ENCODE data around the gene TESC.

- PRO-cap, 2 experiments: no peak in any of the 2 experiments
These were observed 144.3 kb downstream of the MED13L start for GRCh38 chr12:116133075-116133653.

DNA sequence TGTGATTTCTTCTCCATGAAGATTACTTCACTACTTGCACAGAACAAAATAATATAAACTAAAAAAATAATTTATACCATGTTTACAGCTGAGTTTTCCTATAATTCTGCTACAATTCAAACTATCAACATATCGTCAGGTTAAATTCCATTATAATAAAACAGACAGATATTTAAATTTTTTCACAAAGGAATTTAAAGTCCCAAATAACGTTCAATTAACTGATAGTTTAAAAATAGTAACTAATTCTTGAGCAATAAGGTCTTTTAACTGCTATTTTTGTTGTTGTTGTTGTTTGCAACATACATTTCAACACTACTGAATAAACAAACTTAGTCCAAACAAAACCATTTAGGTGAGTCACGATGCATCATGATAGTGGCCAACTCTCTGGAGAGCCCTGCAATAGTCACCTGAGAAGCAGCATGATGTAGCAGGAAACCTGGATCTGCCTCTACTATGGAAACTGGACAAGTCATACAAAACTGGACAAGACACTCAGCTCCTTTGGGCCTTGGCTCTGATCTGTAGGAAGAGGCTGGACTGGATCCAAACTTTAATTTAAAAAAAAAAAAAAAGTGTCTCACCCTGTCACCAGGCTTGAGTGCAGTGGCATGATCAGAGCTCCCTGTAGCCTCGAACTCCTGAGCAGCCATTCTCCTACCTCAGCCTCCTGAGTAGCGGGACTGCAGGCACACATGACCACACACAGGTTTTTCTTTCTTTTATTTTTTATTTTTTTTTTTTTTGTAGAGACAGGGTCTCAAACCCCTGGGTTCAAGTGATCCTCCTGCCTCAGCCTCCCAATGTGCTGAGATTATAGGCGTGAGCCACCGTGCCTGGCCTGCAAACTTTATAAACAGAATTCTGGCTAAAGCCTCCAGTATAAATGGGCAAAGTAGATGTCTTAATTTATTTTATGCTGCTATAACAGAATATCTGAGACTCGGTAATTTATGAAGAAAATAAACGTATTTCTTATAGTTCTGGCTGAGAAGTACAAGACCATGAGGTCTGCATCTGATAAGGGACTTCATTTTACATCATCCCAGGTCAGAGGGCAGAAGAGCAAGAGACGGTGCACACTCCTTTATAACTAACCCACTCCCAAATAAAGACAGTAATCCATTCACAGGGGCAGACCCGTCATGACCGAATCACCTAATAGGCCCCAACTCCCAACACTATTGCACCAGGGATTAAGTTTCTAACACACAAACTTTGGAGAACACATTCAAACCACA, 117.0 kb downstream of the MED13L start:
- PRO-cap, 2 experiments: no peak in any of the 2 experiments

- PRO-cap, 2 experiments: no peak in any of the 2 experiments
These were observed 95.3 kb downstream of the MED13L start for GRCh38 chr12:116181874-116182873.

- PRO-cap, 2 experiments: no peak in any of the 2 experiments
These were observed 55.2 kb downstream of the MED13L start for GRCh38 chr12:116222344-116222627.

DNA sequence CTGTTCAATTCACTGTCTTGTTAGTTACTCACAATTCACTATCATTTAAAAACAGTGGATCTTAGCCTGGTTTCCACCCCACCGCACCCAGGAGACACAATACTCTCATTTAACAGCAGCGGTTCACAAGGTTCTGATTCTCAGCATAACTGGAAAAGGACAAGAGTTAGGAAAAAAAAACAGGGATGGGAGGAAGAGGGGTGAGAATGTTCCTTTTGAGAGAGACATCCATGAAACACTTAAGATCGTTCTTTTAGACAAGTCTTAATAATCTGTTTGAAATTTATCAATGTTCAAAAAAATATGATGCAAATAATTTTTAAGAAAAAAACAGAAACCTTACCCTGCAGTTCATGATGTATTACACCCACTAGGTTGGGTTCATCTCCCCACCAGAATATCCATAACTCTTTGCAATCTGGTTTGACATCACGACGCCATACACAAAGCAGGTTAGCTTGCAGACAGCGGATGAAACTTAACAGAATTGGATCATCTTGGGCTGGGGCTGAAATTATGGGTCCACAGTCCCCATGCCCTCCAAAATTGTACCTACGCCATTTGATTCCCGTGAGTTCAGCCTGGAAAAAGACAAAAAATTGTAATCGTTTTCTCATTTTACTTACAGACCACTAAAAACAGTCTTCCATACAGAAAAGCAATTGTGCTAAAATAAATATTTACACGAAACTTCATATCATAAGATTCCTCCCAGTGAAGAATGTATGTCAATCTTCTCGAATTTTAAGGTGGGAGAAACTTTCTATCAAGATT, 40.2 kb downstream of the MED13L start:
- PRO-cap, 2 experiments: no peak in any of the 2 experiments

DNA sequence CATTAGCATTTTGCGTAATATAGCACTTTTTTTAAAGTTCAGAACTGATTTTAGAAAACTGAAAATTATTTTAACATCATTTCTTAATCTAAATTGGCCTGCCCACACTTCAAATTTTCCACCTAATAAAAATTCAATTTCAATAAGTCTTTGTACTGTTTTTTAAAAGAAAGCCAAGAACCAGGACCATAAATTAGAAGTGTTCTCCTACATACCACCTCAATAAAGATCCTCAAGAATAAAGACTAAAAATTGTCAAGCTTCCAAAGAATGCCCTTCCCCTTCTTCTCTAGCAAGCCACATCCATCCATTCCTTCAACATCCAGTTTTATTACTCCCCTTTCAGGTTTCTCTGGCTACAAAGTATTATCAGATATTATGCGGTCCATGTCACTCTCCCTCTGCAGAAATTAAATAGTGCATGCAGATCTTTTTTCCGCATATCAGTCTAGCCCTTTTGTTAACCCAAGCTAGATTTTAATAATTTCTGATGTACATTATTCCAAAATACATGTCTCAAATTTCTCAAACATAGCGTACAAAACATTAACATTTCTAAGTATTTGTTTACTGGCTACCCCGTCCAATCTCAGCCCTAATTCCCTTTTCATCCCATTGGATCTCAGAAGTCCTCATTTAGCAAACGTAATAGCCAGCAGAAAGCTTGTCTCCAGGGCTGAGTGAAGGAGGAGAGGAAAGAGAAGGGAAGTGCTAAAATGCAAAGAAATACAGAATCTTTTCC, 11.7 kb downstream of the MED13L start:
- PRO-cap, 2 experiments: no peak in any of the 2 experiments

DNA sequence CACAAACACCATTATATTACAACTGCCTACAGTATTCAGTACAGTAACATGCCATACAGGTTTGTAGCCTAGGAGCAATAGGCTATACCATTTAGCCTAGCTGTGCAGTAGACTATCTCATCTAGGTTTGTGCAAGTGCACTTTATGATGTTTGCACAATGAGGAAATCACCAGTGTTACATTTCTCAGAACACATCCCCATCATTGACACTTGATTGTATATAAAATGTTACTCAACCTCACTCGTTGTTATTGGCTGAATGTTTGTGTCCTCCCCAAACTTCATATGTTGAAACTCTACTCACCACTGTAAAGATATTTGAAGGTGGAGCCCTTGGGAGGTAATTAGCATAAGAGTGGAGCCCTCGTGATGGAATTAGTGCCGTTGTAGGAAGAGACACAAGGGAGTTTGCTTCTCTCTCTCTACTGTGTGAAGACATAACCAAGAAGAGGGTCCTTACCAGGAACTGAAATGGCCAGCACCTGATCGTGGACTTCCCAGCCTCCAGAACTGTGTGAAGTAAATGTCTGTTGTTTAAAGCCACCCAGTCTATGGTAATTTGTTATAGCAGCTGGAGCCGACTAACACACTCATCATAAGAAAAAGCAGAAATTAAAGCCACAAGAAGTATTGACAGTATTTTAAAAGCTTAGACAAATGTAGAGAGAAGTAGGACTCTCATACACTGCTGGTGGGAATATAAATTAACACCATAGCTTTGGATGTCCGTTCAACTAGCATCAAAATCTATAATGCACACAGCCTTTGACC, 3.3 kb upstream of the MED13L start:
- PRO-cap, 2 experiments: no peak in any of the 2 experiments

- PRO-cap, 2 experiments: peak in 2 of 2 experiments; most common plus-strand start chr12:116426667 (in 2)
These were observed 132.9 kb upstream of the MAP1LC3B2 start for GRCh38 chr12:116426173-116426871.

DNA sequence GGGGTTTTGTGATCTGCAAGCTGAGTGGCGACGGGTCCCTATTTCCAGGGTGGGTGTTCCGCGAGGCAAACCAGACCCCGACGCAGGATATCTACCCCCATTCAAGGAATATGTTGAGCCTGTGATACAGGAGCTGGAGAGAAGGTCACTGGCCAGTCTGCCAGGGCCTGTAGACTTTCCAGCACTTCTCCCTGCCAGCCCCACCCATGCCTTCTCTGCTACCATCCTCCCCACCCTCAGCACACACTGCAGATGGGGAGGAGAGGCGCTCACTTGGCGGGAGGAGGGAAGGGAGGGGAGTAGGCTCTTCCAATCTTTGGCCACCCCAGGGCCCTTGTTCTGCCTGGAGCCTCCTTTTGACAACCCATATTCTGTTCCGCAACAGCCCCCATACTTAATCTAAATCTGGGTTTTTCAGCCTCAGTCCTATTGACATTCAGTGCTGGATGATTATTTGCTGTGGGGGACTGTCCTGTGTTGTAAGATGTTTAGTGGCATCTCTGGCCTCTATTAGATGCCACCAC, 102.4 kb upstream of the MAP1LC3B2 start:
- PRO-cap, 2 experiments: no peak in any of the 2 experiments

- PRO-cap, 2 experiments: no peak in any of the 2 experiments
These were observed 21.8 kb upstream of the MAP1LC3B2 start for GRCh38 chr12:116537274-116537798.

GRCh38 chr12:116661420-116661845, 76.4 kb downstream of the SPRING1 start:
- PRO-cap, 2 experiments: no peak in any of the 2 experiments

DNA sequence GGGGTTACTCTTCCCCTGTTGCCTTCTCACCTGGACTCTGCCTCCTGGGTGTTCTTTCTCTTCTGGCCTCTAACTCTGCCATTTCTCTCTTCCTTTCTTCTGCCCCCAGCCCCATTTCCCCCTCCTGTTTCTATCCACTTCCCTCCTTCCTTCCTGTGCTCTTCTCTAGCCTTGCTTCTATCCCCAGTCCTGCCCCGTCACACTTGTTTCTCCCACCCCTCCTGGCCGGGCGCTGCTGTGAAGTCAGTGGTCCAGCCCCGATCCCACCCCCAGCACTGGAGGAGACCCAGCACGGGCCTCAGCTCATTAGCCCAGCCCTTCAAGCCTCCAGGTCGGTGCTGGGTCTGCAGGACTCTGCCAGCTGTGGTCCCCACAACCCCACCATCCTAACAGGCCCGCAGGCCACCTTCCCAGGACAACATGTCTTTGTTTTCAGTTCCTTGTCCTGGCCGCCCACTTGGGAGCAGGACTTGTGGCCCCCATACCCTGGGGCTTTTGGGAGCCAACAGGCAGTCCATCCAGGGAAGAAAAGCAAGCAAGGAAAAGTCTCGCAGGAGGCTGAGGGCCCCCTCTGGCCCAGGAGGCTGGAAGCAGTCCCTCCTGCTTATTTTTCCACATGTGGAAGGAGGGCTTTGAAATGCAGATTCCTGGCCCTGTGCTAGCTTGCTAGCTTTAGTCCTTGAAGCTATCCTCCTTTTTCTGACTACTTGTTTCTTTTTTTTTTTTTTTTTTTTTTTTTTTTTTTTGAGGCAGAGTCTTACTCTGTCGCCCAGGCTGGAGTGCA, 60.0 kb downstream of the HRK start:
- PRO-cap, 2 experiments: no peak in any of the 2 experiments

- PRO-cap, 2 experiments: no peak in any of the 2 experiments
These were observed 25.3 kb downstream of the HRK start for GRCh38 chr12:116855839-116856532.

- PRO-cap, 2 experiments: no peak in any of the 2 experiments
These were observed 89.0 kb downstream of the TESC start for GRCh38 chr12:117010001-117010802.

GRCh38 chr12:117053806-117054217, 45.4 kb downstream of the TESC start:
- PRO-cap, 2 experiments: peak in 2 of 2 experiments; most common minus-strand start chr12:117054006 (in 2)

DNA sequence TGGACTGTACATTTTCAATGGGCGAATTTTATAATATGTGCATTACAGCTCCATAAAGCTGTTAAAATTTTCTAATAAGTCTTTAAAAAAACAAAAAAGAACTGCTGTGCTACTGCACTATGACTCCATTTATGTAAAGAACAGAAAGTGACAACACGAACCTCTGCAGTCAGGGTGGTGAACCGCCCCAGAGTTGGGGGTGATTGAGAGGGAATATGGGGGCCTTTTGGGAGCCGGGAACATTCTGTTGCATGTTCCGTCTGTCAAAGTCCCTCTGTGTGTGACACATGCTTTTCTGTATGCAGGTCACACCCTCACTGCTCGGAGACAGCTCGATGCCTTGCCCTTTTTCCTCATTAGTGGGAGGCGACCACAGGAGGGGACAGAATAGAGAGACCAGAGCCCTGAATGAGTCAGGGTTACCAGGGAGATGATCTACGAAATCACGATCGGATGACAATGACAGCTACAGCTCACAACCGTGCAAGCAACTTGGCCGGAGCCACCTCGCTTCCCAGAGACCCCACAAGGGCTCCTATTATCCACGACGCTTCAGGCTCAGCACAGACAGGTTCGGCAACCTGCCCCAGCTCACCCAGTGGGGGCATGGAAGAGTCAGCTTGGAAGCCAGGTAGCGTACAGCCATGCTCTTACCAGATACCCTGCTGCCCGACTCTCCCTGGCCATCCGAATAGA, 39.0 kb downstream of the TESC start:
- PRO-cap, 2 experiments: no peak in any of the 2 experiments

DNA sequence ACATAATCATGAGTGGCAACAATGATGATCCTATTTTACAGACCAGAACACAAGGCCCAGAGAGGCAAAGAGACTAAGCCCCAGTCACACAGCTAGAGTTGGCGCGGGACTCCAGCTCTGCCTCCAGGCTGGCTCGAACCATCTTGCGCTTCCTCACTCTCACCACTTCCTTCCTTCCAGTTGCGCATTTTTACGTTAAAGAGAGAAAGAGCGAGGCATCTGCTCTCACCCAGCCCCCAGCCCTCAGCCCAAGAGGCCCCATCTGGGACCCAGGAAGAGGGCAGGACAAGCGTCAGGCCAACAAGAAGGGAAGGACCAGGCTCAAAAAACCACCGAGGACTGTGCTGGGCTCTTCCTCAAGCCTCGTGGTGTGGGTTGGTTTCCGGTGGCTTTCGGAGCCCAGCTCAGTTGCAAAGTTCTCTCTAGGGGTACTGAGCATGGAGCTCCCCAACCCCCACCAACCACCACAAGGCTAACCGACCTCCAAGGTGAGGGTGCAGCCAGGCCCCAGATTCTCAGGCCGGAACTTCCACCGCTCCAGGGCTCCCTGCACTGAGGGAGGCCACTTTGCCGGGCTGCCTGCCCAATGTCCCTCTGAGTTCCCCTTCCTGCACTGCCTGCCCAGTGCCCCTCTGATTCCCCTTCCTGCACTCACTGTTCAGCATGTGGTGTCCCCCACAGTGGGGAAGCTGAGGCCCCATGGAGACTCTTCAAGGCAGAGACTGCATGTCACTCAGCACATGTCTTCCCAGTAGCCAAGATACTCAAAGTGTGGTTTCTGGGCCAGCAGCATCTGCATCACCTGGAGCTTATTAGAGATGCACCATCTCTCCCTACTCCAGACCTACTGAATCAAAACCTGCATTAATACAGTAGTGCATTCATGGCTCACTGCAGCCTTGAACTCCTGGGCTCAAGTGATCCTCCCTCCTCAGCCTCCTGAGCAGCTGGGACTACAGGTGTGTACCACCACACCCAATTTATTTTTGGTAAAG, 35.8 kb downstream of the TESC start:
- PRO-cap, 2 experiments: no peak in any of the 2 experiments

- PRO-cap, 2 experiments: peak in 2 of 2 experiments; most common minus-strand start chr12:117099414 (in 2)
These were observed at the start of gene TESC for GRCh38 chr12:117098514-117099875. TSS of gene TESC (minus strand) at chr12:117099416.

GRCh38 chr12:117142819-117143797, 43.9 kb upstream of the TESC start:
- PRO-cap, 2 experiments: no peak in any of the 2 experiments

DNA sequence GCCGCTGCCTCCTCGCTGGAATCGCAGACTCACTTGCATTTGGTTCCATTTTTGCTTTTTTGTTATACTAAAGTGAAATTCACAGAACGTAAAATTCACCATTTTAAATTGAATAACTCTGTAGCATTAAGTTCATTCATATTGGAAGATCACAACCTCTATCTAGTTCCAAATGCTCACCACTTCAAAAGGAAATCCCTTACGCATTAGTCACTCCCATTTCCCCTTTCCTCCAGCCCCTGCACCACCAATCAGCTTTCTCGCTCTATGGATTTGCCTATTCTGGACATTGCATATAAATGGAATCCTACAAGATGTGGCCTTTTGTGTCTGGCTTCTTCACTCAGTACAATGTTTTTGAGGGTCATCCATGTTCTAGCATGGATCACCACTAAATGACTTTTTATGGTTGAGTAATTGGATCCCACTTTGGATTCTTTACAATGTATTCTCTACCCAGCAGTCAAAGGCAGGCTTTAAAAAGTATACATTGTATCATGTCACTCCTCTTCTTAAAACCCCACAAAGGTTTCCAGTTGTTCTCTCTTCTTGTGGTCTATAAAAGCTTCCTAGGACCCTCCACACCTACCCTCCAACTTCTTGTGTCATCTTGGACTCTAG, 294.4 kb downstream of the KSR2 start:
- PRO-cap, 2 experiments: no peak in any of the 2 experiments

All from right ventricle myocardium (tissue), 1 donor.